Endothelial cell (in vitro differentiated cells): ENCODE measurements around the genes FAM161A, TMEM17 and UGP2.

GRCh38 chr2:60973374-60973954, 44.1 kb upstream of the PEX13 start:
- PRO-cap, result no peak

GRCh38 chr2:61015958-61016336, 1.6 kb upstream of the PEX13 start:
- PRO-cap, result no peak

GRCh38 chr2:61266433-61267189, 104.6 kb downstream of the C2orf74 start:
- PRO-cap, result no peak

GRCh38 chr2:61470461-61470974, 369 bp downstream of the USP34 start:
- PRO-cap, result bidirectional peak, plus-strand start at chr2:61470840, minus-strand start at chr2:61470647

DNA sequence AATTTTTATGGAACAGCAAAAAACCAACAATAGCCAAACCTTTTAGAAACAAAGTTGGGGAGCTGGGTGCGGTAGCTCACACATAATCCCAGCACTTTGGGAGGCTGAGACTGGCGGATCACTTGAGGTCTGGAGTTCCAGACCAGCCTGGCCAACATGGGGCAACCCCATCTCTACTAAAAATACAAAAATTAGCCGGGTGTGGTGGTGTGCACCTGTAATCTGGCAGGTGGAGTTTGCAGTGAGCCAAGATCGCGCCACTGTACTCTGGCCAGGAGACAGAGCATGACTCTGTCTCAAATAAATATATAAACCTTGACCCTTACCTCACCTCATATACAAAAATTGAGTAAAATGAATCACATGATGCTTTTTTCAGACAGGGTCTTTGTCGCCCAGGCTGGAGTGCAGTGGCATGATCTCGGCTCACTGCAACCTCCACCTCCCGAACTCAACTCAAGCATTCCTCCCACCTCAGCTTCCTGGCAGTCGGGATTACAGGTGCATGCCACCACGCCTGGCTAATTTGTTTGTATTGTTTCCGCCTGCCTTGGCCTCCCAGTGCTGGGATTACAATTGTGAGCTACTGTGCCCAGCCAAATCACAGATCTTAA, 25.3 kb downstream of the XPO1 start:
- PRO-cap, result no peak

GRCh38 chr2:61530825-61531887, 7.0 kb downstream of the XPO1 start:
- PRO-cap, result no peak

DNA sequence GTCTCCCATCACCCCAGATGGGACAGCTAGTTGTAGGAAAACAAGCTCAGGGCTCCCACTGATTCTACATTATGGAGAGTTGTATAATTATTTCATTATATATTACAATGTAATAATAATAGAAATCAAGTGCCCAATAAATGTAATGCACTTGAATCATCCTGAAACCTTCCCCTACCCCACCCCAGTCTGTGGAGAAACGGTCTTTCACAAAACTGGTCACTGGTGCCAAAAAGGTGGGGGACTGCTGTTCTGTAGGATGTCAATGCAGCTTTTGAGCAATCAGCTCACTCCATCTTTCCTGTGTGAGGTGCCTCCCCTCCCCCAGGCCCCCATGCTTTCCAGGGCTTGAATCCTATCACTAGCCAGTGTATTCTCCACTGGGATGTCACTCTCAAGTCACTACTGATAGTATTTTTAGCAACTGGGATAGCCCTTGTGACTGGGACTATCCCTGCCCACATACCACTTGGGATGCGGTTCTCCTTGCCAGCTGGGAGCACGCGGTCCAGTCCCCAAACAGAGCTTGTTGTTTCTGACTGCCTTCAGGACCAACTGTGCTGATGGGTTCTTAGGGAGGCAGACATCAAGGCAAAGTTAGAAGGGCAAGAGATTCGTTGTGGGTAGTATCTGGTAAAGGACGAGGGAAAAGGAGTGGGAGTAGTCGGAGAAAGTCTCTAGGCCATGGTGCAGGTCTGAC, 135.0 kb downstream of the FAM161A start:
- PRO-cap, result no peak

DNA sequence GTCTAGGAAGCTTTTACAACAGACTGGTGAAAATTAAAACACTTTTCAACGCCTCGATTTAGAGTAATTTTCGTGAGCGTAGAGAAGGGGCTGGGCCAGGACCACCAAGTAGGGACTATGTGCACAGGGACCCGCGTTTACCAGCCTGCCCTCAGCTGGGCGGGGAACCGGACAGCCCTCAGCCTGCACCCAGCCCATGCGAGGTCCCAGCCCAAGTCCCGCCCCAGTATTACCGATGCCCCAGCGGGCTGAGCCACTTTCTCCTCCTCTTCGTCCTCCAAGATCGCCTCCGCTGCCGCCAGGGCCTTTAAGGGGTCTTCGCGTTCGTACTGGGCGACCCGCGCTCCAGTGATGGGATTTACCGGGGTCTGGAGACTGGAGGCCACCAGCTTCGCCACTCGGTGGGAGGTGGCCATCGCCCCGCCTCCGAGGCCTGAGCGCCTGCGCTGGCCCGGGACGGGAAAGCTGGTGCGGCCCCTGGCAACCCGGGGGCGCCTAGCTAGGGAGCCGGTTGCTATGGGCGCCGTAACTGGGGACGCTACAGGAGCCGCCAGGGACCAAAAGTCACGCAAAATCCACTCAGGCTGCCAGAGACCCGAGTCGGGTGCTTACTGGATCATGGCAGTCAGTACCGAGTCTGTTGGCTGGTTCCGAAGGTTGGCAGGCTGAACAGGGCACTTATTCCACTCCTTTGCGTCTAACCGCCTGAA, at the start of gene FAM161A:
Gene FAM161A (minus strand): TSS at position 435 of the 710 bp plus-strand sequence.
- PRO-cap, result bidirectional peak, plus-strand start at position 462 of the sequence, minus-strand start at position 353 of the sequence

- PRO-cap, result no peak
Observed at GRCh38 chr2:61867724-61868858, 14.2 kb upstream of the FAM161A start.

GRCh38 chr2:62208708-62209756, 13.1 kb downstream of the B3GNT2 start:
- PRO-cap, result no peak

DNA sequence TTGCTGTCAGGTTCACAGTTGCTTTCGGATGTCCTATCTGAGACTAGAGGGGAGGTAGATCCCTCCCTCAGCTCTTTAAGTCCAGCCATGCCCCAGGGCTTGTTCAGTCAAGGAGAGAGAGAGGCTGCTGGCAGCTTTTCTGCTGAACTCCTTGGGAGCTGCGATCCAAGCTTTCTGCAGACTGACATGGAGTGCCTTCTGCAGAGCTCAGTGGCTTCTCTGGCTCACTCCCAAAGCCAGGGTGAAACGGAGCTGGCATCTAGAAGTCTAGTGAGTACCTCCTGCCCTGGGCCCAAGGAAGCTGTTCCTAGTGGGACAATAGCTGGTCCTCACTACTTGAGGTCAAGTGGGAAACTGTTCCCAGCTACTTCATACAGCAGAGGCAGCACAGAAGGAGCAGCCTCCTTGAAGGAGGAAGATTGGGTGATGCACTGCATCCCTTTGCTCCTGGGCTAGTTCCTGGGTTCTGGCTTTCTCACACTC, 62.5 kb downstream of the TMEM17 start:
- PRO-cap, result no peak

- PRO-cap, result unidirectional peak, plus-strand start at chr2:62505616; bidirectional peak, plus-strand start at chr2:62506055, minus-strand start at chr2:62505902; bidirectional peak, plus-strand start at chr2:62506300, minus-strand start at chr2:62506272
Observed at GRCh38 chr2:62505347-62506448, at the start of gene TMEM17. Gene TMEM17, minus strand, starts transcription at chr2:62506195.

DNA sequence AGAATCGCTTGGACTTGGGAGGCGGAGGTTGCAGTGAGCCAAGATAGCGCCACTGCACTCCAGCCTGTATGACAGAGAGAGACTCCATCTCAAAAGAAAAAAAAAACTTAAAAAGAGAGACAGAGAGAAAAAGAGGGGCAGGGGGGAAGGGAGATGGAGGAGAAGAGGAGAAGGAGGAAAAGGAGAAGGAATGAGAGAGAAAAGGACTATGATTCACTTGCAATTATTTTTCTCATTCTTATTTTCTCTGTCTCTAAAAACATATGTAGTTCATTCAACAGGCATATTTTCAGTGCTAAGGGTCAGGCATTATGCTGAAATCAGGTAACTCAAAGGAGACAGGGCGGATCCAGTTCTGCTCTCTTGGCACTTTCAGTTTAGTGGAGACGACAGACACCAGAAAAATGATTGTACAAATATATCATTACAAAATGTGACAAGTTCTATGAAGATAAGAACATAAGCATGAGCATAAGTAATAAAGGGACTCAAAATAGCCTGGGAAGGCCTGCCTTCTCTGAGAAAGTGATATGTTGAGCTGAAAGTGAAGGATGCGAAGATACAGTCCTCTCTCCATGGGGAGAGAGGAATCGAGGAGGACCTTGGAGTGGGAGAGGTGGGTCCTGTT, 58.4 kb upstream of the TMEM17 start:
- PRO-cap, result no peak

DNA sequence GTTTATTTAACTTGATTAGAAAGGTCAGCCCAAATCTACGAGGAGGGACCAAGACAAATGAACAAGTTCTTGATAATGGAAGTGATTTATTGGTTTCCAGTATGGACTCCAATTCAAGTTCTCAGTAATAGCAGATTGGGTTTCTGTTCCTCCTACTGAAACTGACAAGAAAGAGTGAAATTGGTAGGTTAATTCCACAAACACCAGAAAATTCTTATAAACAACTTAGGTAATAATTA, 51.8 kb upstream of the EHBP1 start:
- PRO-cap, result no peak

DNA sequence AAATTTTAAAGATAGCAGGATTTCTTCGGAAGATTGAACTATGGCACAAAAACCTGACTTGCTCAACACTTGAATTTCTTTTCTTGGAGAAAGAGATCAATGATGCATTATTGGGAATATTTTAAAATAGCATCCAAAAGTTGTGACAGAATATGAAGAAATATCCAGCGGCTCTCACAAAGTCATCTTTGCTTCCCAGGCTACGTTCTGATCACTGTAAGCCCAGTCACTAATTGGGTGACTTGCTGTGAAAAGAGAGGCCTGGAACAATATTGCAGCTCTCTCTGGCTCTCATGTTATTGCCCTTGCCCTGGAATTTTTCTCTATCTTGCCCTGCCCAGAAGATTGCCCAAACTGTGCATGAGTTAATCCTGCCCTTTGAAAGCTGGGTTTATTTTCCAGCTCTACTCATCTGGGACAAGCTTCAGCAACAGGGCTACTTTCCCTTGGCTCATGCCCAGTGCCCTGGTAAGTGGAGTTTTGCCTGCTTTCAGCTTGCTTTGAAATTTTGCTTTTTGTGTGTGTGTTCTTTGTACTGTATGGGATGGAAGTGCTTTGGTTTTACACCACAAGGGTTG, 6.9 kb upstream of the EHBP1 start:
- PRO-cap, result no peak

GRCh38 chr2:62706534-62706780, 944 bp downstream of the EHBP1 start:
- PRO-cap, result no peak

DNA sequence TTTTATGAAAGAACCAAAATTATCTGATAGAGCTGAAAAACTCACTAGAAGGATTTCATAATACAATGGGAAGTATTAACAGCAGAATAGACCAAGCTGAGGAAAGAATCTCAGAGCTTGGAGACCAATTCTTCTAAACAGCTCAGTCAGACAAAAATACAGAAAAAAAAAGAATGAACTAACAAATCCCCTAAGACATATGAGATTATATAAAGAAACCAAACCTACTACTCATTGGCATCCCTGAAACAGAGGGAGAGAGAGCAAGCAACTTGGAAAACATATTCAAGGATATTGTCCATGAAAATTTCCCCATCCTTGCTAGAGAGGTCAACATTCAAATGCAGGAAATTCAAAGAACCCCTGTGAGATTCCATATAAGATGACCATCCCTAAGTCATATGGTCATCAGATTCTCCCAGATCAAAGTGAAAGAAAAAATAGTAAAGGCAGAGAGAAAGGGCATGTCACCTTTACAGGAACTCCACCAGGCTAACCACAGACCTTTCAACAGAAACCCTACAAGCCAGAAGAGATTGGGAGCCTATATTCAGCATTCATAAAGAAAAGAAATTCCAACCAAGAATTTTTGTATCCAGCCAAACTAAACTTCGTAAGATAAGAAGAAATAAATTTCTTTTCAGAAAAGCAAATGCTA, 170.4 kb downstream of the EHBP1 start:
- PRO-cap, result no peak

- PRO-cap, result no peak
Observed at GRCh38 chr2:62928039-62928684, 122.5 kb upstream of the OTX1 start.

DNA sequence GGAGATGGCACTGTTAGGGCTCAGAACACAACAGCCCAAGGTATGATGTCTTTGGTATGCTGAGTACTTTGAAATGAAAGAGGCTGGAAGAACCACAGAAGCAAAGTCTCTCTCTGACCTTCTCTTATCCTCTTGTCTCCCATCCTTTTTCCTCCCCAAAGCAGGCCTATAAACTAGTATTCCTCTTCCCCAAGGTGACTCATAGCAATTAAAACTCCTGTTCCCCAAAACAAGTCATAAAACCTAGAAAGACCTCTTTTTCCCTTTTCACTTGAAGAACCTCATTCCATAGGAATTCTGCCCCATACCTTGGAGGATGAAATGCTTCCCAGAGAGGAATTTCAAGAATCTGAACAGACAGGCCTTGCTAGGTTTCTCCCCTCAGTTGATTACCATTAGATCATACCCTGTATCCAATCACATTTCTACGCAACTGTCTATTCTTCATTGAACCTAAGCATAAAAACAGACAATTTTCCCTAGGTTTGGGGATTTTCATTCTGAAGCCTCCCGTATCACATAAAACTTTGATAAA, 25.8 kb downstream of the MDH1 start:
- PRO-cap, result unidirectional peak, minus-strand start at position 125 of the sequence

- PRO-cap, result bidirectional peak, plus-strand start at chr2:63841918, minus-strand start at chr2:63841592
Observed at GRCh38 chr2:63841475-63842030, at the start of gene UGP2. Gene UGP2, plus strand, starts transcription at chr2:63841896.